Duodenum (tissue), 1 donor: ENCODE data around the genes IRX5 and CCL22.

GRCh38 chr16:54040224-54040804 lies 246.3 kb downstream of the IRX3 start:
- PRO-cap = no peak

DNA sequence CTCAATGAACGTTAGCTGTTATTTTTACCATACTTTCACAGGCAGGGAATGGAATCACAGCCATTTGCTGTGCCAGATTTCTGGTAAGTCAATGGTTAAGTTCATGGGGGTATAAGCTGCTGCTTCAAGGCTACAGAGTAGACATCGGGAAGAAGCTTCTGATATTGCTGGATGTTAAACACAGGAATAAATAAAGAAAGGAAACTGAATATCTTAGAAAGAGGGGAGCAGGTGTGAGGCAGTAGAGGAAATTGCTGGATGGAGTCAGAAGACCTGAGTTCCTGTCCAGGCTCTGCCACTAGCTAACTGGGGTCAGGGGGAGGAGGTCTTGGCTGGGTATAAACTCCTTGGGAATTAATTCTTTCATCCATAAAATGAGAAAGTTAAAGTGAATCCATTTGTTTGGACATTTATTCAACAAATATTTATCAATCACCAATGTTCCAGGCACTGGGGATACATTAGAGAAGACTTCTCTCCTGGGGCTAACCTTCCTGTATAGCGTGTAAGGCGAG lies 145.1 kb downstream of the IRX3 start:
- PRO-cap = no peak

- PRO-cap = no peak
Measured at GRCh38 chr16:54287384-54288256, 1.0 kb upstream of the IRX3 start.

- PRO-cap = no peak
Measured at GRCh38 chr16:54430186-54431066, 143.8 kb upstream of the IRX3 start.

DNA sequence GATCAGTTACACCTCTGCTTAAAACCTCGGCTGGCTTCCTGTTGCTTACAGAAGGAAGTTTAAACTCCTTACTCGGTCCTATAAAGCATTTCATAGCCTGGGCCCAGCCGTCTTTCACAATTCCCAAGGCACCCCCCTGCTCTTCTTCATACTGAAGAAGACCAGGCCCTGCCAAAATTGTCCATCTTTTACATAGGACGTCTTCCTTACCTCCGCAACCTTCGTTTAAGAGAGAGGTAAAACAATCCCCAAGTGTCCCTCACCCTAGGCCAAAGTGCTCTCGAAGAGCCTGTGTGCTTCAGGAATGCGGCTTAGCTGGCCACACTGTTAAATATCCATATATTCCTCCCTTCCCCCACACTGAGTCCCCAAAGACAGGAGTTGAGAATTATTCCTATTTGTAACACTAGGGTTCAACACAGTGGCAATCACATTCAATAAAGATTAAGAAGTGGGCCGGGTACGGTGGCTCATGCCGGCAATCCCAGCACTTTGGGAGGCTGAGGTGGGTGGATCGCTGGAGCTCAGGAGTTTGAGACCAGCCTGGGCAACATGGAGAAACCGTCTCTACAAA lies 112.5 kb upstream of the IRX5 start:
- PRO-cap = no peak

GRCh38 chr16:54922904-54923486 lies 7.7 kb upstream of the IRX5 start:
- PRO-cap = no peak

GRCh38 chr16:54930401-54931504 lies at the start of gene IRX5:
TSS of gene IRX5 (plus strand) at chr16:54930865.
- PRO-cap = bidirectional peak, plus-strand start at chr16:54930716, minus-strand start at chr16:54930578

DNA sequence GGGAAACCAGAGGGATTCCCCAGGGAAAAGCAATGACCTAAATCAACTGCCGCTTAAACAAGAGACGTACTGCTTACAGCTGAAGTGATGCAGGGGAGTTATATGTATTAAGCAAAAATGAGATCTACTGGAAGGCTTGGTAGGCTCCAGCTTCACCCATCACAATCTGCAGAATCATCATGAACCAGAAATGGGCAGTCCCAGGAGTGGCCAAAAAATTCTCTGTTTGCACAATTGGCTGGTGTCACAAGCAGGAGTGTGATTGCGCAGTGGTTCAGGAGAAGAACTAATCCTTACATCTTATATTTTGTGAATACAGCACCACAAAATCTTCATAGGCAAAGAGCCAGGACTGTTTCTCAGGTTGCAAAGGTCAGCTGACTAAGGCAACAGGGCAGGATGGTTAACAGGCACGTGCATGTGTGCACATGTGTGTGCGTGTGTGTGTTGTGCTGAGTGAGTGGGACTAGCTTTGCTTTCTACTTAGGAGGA lies 75.9 kb downstream of the CES1 start:
- PRO-cap = no peak

- PRO-cap = no peak
Measured at GRCh38 chr16:56193957-56194725, 2.9 kb downstream of the GNAO1 start.

DNA sequence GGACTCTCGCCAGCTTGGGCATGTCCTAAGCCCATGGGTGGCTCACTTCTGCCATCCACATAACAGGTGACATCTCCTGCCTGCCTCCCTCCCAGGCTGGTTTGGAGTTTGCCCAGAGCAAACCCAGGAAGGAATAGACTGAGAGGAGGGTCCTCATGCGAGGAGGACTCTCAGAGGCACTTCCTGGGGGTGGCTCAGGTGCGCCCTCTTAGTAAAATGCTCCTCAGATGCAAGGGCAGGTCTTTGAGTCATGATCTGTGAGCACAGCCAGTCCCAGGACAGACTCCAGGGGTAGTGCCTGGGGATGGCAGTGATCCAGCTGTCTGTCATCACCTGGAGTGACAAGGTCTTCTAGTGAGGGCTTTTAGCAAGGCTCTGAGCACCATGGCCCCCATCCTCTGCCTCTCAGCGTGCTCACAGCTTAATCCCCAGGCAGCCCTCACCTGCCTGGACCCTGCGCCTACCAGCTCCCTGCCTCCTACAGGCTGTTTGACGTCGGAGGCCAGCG lies 89.0 kb downstream of the AMFR start:
- PRO-cap = no peak

DNA sequence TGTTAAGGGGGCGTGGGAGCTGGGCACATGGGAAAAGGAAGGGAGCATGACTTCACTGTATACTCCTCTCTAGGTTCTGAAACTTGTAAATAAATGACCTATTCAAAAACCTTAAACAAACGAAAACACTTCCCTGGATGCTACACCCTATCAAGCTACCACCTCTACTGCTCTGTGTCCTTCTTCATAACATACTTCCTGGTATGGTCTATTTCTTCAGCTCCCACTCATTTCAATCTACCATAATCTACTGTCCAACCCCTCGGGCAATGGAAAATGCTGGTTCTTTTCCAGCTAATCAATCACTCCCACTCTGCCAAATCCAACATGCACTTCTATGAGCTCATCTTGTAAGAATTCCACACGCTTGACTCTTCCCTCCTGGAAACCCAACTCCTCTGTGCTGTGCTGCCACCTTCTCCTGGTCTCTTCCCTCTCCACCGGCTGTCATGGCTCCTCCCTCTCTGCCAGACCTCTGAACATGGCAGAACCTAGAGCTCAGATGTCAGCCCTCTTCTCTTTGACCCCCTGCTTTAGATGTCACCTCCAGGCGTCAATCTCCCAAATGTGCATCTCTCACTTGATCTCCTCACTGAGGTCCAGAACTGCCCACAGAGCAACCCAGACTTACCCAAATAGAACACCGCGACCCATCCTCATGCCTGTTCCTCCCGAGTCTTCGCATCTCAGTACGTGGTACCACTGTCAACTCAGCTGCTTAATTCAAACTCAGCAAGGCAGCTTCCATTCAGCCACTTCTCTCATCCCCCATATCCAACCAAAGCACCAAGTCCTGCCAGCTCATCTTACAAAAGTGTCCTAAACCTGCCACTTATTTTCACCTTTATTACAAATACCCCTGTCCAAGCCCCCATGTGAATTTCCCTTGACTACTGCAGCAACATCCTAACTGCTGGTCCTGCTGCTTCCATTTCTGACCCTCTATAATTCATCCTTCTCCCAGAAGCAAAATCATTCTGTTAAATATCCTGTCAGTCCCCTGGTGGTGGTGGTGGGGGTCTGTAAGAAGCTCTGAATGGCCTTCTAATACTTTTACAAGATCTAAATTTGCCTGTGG lies 42.1 kb downstream of the AMFR start:
- PRO-cap = no peak

- PRO-cap = no peak
Measured at GRCh38 chr16:56402786-56403244, 22.5 kb downstream of the AMFR start.

DNA sequence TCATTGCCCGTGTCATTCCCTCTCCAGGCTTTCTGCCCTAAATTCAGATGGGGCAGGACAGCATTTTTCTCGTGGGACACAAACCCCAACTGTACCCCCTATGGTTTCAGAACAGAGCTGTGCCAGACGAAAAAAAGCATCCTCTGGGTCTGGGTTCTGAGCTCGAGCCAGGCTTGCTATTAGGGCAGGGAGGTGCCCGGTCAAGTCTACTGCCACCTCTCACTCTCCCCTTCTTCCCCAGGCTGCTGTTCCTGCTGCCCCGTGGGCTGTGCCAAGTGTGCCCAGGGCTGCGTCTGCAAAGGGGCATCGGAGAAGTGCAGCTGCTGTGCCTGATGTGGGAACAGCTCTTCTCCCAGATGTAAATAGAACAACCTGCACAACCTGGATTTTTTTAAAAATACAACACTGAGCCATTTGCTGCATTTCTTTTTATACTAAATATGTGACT lies 1.1 kb downstream of the MT1E start:
- PRO-cap = no peak

- PRO-cap = no peak
Measured at GRCh38 chr16:56988701-56989123, 645 bp upstream of the NLRC5 start.

DNA sequence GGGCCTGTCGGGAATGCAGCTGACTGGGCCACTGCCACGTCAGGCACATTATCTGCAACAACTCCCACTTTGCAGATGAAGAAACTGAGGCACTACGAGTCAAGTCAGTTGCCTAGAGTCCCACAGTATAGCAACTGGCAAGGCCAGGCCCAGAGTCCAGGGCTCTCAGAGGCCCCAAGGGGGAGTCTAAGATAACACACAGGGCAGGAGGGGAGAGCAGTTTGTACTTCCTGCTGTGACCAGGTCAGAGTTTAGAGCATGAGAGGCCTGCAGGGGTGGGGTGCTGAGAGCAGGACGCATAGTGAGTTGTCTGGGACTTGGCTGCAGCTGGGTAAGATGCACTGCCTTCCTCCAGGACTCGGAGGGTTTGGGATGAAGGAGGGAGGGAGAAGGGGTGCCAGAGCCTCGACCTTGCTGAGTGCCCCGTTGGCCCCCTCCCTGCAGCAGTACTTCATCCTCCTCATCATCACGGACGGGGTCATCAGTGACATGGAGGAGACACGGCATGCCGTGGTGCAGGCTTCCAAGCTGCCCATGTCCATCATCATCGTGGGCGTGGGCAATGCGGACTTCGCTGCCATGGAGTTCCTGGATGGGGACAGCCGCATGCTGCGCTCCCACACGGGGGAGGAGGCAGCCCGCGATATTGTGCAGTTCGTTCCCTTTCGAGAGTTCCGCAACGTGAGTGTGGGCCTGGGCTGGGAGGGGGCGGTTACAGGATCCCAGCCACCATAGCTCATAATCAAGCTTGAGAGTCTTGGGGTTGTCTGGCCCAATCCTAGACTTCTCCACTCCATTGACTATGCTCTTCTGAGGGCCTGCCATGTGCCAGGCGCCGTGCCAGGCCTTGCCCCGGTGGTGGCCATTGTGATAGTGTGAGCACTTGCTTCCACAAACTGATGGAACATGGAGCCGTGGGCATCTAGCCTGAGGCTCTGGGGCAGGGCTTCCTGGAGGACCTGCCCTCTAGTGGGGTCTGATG lies 39.9 kb downstream of the PSME3IP1 start:
- PRO-cap = no peak

- PRO-cap = no peak
Measured at GRCh38 chr16:57270385-57271008, 14.0 kb downstream of the PLLP start.

DNA sequence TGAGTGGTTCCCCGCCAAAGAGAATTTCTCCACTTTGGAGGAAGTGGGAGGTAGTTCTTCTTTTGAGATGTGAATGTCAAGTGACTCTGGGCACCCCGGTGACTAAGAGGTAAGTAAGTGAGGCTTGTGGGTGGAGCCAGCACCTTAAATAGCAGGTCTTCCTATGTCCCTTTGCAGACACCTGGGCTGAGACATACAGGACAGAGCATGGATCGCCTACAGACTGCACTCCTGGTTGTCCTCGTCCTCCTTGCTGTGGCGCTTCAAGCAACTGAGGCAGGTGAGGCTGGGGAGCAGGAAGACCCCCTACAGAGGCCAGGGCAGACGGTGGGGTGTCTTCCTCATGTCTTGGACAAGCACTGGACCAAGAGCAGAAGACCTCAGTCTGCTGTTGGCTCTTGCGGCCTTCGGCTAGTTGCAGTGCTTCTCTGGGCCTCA lies at the start of gene CCL22:
TSS of gene CCL22 (plus strand) at position 174 of the 438 bp plus-strand sequence.
- PRO-cap = no peak

DNA sequence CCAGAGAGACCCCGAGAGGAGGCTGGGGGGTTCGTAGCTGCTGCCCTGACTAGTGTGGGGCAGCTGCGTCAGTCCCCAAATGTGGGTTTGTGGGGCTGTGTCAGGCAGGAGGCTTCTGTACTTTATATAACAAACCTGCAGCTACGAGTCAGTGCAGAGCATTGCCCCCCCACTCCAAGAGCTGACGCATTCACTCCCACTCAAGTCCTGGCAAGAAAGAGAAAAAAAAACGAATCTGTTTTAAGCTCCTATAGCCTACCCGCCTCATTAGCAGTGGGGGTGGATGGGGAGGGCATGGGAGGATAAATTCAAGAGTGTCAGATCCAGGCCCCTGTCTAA lies 1.9 kb downstream of the CX3CL1 start:
- PRO-cap = no peak

GRCh38 chr16:57383417-57384332 lies 11.4 kb downstream of the CX3CL1 start:
- PRO-cap = no peak

DNA sequence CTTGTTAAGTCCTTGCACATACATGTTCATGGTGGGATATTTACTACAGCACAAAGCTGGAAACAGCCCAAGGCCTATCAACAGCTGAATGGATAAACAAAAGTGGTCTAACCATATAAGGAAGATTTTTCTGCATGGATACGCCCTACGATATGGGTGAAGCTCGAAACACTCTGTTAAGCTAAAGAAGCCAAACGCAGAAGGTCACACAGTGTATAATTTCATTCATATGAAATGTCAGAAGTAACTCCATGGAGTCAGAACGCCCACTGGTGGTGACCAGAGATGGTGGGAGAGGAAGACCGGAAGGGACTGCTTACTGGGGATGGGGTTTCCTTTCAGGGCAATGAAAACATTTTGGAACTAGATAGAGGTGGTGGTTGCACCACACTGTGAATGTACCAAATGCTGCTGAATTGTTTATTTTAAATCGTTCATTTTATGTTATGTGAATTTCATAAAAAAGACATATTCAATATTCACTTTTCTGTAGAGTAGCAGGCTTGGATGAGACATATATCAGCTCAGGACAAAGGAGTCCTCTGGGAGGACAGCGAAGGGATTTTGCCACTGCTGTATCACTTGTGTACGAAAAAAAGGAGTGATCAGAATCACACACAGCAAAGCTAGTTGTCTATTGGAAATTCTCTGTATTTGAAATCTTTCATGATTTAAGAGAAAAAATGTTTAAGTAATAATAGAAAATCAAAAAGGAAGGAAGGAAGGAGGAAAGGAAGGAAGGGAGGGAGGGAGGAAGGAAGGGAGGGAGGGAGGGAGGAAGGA lies 17.9 kb downstream of the CCL17 start:
- PRO-cap = no peak